ENCODE measurements around the gene SLC18A2.

DNA sequence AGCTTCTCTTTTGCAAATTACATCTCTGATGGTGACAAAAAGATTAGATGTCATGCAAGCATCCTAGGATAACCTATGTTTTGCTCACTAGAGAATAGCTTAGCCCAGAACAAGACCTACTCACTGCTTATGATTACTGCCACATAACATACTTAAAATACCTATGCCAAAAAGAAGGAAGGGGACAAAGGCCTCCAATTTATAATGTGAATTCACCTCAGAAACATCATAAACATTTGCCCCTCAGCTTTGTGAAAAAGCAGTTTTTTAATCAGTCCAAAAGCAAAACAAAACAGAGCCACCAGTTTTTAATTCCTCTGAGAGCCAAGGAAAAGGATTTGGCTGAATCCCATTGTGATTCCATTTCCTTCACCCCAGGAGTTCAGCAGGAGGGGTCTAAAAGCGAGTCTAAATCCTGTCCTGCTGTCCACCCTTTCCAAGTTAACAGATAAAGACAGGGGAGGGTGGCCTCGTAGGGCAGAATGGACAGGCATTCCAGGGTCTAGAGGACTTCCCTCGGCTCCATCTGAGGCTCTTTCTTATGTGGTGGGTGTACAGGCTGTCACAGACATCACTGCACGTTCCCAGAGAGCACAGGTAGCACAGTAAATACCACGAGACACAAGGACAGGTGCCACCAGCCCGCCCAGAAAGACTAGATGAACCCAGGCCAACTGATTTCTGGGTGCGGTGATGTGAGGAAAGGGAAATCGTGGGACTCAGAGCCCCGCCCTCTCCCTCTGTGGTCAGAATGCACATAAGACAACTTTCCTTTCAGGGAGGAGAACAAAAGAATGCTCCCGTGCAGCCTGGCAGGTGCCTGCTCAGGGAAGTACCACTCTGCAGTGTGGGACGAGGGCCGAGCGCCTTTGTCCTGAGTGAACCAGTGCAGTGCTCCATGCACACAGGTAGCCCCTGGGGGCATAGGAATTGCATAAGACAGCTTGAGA is 119.9 kb downstream of the ABLIM1 start:
- PRO-cap, 2 experiments, result no peak in any of the 2 experiments

GRCh38 chr10:114544916-114545436 is 113.1 kb downstream of the ABLIM1 start:
- PRO-cap, 2 experiments, result no peak in any of the 2 experiments

- PRO-cap, 2 experiments, result no peak in any of the 2 experiments
Measured at GRCh38 chr10:114552086-114552671, 105.9 kb downstream of the ABLIM1 start.

DNA sequence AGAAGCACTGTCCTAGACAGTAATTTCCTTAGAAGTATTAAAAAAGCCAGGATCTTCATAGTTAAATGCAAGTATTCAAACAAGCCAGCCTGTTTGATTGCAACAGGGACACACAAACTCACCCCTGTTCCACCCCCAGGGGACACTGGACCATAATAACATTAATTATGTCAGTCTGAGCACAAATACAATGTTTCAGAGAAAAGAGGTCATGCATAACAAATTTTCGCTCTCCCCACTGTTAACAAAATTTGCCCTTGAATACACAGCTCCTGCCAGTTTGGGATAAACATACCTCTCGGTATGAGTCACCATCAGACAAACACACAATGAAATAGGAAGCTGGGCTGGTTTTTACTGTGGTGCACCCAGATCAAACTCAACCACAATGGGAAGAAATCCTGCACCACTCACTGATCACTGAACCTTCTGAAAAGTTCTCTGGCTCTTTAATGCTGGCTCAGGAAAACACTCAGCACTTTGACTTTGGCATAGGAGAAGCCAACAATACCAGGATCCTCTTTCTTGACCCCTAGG is 34.2 kb downstream of the ABLIM1 start:
- PRO-cap, 2 experiments, result no peak in any of the 2 experiments

DNA sequence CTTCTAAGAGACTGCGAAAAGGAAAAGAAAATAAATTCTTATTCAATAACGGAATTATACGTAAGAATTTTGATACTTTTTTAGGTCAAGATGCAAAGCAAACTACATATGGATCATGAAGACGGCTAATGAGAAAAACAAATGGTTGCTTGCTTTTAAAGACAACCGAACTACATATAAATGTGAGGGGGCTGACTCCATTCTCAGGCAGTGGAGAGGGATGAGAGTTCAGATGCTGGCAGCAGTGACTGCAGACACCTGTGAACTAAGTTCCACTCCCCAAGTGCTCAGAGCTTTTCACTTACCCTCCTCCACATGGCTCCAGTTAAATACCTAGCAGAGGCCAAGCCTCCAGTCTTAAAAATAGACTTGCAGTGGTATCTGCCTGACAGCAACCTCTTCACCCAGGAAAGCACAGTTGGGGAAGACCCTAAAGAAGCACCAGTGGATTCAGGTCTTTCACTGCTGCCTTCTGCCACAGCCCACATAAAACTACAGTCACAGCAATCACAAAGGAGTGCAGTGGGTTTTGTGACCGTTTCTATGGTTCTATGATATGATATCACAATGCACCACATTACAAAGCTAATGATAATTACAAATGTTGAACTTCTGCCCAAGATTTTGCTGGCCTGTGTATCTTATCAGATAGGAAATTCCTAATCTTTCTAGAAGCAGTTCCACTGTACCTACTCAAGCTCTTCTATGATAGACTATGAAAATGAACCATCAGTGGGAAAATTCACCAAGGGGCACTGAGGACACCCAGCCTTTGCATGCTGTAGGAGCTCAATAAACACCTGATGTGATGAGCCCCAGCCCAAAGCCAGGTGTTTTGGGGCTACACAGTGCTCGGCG is 3.2 kb upstream of the ABLIM1 start:
- PRO-cap, 2 experiments, result no peak in any of the 2 experiments

DNA sequence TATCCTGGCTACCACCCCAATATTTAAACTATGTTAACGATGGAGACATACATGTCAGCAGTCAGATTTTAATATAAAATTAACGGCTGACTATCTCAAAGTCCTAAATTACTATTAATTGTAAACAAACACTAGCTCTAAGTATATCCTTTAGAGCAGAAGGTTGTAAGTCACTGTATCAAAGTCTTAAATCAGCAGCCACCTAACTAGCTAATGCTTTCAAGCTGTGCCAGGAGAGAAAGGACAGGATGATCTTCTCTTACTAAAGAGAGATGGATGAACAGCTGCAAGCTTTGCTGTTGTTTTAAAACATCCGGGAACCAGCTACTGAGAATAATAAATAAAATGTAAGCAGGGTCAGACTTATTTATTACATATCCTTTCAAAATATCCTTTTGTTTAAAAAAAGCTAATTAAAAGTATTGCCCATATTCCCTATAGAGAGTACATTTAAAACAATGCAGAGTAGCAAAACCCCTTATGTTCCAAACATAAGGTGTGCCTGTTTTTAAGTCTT is 24.1 kb upstream of the ABLIM1 start:
- PRO-cap, 2 experiments, result no peak in any of the 2 experiments

DNA sequence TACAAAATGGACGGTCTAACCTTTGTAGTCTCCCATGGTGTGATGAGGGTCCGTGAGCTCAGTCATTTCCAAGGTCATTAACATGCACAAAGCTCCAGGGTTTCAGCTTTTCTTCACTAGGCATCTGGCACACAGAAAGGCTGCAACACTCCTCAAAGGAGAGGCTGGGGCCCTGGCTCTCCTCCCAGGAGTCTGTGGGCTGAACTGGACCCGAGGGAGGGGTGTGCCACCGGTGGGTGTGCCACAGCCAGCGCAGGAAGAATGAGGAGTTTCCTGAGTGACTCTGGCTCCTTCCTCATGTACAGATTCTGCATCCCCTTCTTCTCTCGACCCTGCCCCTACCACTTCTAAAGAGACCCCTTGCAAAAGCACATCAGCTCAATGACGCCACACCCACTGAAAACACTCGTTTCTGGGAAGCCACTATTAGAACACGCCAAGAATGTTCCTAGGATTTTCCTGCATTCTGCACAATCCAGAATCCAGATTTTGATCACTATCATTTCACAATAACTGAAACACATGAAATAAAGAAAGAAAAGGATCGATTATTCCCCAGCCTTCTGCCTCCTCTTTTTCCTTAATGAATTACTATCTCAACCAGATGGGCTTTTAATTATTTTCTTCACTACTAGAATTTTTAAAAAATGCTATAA is 26.3 kb upstream of the ABLIM1 start:
- PRO-cap, 2 experiments, result peak in 2 of 2 experiments; most common plus-strand start position 302 of the sequence (in 1); most common minus-strand start position 154 of the sequence (in 2)

DNA sequence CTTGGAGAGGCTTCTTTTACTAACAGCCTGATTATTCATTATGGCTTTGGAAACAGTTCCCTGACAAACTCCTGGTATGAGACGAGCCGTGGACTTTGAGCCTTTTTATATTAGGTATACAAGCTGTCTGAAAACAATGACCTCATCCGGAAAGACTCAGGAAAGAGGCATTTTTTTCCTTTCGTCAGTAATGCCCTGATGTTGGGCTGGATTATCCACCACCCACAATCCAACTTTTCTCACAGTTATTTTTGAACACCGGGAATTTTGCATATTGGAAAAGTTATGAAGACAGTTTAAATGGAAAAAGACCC is 26.8 kb upstream of the ABLIM1 start:
- PRO-cap, 2 experiments, result peak in 2 of 2 experiments; most common minus-strand start position 78 of the sequence (in 2)

DNA sequence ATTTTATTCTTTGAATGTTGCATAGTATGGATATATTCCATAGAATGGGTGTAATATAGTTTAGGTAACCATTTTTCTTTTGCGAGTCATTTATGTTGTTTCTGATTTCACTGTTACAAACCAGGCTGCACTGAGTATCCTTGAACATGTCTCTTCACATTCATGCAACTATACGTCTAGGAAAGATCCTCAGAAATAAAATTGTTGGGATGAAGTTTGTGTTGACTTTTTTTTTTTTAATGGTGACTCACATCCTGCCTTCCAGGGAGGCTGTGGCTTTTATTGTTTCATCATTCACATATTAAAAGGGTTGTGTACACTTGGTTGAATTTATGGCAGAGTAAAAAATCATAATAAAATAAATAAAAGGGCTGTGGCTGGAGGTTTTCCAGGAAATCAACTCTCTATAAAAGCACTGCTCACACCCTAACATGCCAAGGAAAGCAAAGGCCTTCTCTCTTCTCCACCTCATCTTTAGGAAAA is 41.9 kb upstream of the FHIP2A start:
- PRO-cap, 2 experiments, result no peak in any of the 2 experiments

DNA sequence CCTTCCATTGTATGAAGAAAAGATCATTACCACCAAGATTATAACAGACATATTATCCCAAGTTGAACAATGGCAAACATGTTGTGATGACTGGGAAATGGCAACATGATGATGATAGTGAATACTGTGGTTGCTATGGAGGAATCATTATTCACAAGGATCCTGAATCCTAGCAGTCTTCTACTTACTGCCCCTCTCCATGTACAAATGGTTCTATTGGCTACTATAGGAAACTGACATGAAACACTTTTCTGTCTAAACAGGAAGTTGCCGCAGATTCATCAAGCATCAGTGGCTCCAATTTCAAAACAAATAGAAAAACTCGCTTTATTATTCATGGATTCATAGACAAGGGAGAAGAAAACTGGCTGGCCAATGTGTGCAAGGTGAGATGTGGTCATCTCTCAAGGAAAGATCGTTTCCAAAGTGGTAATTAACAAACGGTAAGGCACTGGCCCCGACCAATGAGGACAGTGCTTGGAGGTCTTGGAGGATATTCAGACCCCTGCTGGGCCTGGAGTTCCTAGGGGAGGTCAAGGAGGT is 2.4 kb downstream of the PNLIP start:
- PRO-cap, 2 experiments, result no peak in any of the 2 experiments

- PRO-cap, 2 experiments, result no peak in any of the 2 experiments
Measured at GRCh38 chr10:116698216-116698821, 28.6 kb upstream of the C10orf82 start.

- PRO-cap, 2 experiments, result no peak in any of the 2 experiments
Measured at GRCh38 chr10:116774706-116775197, 32.4 kb upstream of the HSPA12A start.

GRCh38 chr10:116848881-116849342 is 387 bp upstream of the ENO4 start:
- PRO-cap, 2 experiments, result no peak in any of the 2 experiments

DNA sequence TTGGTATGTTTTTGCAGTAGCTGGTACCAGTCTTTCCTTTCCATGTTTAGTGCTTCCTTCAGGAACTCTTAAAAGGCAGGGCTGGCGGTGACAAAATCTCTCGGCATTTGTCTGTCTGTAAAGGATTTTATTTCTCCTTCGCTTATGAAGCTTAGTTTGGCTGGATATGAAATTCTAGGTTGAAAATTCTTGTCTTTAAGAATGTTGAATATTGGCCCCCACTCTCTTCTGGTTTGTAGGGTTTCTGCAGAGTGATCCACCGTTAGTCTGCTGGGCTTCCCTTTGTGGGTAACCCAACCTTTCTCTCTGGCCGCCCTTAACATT is 67.8 kb downstream of the SHTN1 start:
- PRO-cap, 2 experiments, result no peak in any of the 2 experiments

DNA sequence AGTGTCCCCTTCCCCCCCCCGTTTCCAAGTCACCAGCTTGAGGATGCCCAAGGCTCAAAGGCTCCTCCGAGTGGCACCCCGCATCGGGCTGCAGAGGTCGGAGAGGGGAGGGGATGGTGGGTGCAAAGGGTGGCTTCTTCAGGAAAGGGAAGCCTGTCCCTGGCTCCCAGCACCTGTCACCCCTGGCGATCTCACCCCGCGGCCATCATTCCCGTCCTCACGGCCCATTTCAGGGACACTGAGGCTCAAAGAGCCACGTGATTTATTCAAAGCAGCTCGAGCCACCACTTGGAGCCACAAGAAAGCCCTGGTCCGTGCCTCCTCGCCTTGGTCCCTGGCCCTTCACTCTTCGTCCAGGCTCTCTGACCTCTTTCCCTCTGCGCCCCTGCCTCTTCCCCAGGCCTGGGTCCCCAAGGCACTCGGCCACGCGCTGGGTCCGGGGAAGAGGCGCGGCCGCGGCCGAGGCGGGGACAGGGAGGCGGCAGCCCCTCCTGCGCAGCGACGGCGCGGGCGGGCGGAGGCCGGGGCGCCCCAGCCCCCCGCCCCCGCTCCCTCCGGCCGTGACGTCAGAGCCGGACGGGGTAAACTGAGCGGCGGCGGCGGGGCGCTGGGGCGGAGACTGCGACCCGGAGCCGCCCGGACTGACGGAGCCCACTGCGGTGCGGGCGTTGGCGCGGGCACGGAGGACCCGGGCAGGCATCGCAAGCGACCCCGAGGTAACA is at the start of gene SLC18A2:
Gene SLC18A2, plus strand, starts transcription at position 610 of the 722 bp plus-strand sequence.
- PRO-cap, 2 experiments, result no peak in any of the 2 experiments

DNA sequence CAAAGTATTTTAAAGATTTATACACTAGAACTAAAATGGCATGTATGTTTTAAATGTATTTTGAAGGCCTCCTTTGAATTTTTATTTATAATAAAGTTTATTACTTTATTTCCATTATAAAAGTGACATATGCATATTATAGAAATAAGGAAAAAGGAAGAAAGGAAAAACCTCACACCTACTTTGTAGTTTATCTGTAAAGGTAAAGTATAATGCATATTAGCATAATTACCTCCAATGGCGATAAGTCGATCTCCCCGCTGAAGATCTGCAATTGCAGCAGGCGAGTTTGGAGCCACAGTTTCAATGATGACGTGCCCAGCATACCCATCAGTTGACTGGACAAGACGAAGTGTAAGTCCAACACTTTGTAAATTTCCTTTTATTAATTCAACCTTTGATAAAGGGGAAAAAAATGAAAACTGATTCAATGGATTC is 49.1 kb downstream of the SLC18A2 start:
- PRO-cap, 2 experiments, result no peak in any of the 2 experiments

DNA sequence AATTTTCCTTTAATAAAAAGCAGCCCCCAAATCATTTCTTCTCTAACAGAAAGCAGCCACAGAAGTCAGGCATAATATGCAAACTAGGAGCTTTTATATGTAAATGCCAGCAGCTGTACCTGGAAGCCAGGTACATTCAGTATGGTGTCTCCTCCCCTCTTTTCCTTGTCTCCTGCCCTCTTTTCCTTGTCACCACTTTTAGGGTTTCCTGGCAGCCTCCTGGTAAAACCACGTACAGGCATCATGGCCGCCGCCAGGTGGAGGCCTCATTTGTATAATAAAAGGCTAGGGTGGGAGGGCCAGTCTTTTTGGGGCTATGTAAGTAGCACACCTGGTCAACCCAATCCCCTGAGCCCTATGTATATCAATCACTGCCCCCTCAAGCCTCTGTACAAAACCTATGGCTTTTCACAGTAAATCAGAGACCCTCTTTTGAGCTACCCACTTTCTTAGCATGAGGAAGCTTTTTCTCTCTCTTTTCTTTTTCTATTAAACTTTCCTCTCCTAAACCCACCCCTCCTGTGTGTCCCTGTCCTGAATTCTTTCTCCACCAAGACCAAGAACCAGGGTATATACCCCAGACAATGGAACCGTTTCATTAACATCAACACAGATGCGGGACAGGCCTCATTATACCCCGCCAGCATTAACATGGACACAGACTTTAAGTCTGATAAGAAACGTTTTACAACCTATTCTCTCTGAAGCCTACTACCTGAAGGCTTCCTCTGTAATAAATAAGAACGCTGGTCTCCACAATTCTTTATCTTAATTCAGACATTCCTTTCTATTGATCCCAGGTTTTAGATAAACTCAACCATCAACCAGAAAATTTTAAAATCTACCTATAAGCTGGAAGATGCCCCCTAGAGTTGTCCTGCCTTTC is 28.4 kb downstream of the PDZD8 start:
- PRO-cap, 2 experiments, result no peak in any of the 2 experiments

DNA sequence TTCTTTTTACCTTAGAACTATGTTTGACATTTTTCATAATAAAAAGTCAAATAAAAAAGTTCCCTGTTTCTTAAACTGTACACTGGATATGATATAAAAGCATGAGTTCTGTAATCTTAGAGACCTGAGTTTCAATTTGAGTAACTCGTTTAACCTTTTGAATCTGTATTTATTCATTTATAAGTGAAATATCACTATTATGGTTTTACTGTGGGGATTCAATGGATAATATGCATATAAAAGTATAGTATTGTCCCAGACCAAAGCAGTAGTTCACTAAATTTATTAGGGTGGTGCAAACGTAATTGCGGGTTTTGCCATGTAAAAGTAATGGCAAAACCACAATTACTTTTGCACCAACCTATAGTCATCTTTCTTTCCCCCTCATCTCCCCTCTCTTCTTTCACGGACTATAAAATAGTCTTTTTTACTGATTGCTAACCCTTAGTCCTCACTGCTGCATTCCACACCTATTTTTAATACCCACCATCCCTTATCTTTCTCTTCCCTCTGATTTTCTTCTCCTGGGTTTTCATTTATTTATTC is 17.1 kb downstream of the PDZD8 start:
- PRO-cap, 2 experiments, result no peak in any of the 2 experiments

DNA sequence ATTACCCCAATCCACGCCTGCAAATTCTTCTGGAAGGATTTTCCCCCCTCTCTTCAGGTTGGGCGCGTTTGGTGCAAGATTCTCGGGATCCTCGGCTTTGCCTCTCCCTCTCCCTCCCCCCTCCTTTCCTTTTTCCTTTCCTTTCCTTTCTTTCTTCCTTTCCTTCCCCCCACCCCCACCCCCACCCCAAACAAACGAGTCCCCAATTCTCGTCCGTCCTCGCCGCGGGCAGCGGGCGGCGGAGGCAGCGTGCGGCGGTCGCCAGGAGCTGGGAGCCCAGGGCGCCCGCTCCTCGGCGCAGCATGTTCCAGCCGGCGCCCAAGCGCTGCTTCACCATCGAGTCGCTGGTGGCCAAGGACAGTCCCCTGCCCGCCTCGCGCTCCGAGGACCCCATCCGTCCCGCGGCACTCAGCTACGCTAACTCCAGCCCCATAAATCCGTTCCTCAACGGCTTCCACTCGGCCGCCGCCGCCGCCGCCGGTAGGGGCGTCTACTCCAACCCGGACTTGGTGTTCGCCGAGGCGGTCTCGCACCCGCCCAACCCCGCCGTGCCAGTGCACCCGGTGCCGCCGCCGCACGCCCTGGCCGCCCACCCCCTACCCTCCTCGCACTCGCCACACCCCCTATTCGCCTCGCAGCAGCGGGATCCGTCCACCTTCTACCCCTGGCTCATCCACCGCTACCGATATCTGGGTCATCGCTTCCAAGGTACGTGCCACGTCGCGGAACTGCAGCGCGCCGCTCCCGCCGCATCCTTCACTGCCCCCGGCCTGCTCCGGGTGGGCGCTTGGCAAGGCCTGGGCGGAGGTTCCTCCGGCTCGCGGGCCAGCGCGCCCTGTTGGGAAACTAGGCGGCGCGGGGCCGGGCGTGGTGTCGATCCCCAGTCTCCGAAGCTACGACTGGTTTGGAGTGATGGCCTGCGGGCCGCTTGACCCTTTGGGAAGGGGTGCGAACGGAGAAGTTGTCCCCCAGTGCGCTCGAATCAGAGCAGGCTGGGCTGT is 720 bp downstream of the EMX2 start:
- PRO-cap, 2 experiments, result no peak in any of the 2 experiments

- PRO-cap, 2 experiments, result no peak in any of the 2 experiments
Measured at GRCh38 chr10:117546601-117547330, 4.2 kb downstream of the EMX2 start.